Fibroblast of villous mesenchyme (primary cell): ENCODE data around the genes CCDC102A, KATNB1, CFAP20 and PRSS54.

- CAGE, long polyA plus RNA: start-site peak on the minus strand at chr16:57479754-57479776, 152 and 229 reads in 2 replicates
Observed at GRCh38 chr16:57479124-57480069, 6.9 kb downstream of the DOK4 start.

- CAGE, long polyA plus RNA: no peak
Observed at GRCh38 chr16:57514863-57515134, 21.6 kb downstream of the CCDC102A start.

- CAGE, long polyA plus RNA: no peak
Observed at GRCh38 chr16:57536237-57536676, at the start of gene CCDC102A. TSS of gene CCDC102A (minus strand) at chr16:57536571.

GRCh38 chr16:57592412-57593242, 35.8 kb upstream of the ADGRG1 start:
- CAGE, long polyA plus RNA: no peak

DNA sequence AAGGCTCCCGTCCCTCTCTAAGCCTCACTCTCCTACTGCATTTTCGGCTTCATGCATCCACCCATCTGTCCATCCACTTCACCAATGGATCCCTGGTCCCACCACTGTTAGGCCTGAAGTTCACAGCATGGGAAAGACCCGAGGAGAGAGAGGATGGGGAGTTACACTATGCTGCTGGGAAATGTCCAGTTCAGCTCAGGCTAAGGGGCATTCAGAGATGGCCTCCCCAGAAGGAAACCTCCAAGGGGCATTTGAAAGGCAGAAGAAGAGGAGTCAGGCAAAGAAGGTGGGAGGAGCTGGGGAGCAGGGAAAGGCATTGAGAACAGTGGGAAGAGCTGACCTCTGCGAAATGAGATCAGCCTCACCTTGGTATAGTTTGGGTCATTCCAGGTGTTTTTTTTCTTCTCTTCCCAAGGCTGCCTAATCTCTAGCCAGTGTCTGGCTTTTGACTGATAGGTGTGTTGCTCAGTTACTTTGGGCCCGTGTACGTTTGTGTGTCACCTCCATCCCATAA, 11.7 kb upstream of the DRC7 start:
- CAGE, long polyA plus RNA: no peak

DNA sequence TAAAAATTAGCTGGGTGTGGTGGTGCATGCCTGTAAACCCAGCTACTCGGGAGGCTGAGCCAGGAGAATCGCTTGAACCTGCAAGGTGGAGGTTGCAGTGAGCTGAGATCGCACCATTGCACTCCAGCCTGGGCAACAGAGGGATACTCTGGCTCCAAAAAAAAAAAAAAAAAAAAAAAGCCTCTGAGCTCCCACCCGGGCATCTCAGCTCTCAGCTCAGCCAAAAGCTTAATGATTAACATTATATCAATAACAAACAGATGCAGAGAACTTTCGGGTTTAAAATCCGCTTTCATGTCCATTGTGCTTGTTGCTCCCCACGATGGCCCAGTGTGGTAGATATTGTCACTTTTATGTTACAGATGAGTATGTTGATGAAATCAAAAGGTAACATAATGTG, 9.2 kb downstream of the DRC7 start:
- CAGE, long polyA plus RNA: no peak

DNA sequence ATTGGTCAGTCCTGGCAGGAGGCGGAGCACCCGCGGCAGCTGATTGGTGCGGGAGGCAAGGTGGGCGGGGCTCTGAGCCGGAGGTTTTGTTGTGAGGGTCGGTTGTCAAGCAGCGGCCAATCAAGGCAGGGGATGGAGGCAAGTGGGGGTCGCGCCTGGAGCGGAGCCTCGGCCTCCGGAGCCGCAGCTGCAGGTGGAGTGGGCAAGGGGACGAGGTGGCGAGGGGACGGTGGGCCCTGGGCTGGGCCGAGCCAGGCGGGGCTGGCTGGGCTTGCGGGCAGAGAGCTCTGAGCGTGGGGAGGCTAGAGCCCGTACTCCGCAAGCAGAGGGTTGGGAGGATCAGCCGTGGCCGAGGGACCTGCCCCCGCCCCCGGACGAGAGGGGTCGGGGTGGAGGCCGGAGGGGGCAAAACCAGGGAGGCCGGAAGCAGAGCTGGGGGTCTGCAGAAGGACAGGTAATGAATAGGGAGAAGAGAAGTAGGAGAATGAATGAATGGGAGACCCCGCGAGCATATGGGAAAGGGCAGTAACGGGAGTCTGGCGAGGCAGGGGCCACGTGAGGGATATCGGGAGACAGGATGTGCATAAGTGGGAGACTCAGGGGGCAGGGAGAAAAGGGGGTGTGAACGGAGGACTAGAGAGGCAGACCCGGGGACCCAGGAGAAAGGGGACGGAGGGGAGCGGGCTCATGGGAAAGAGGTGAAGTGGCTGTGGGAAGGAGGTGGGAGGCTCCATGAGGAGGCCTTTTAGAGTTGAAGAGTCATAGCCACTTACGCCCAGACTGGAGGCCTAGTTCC, at the start of gene KATNB1:
Gene KATNB1 (plus strand): TSS at position 108 of the 796 bp plus-strand sequence.
- CAGE, long polyA plus RNA: no peak

DNA sequence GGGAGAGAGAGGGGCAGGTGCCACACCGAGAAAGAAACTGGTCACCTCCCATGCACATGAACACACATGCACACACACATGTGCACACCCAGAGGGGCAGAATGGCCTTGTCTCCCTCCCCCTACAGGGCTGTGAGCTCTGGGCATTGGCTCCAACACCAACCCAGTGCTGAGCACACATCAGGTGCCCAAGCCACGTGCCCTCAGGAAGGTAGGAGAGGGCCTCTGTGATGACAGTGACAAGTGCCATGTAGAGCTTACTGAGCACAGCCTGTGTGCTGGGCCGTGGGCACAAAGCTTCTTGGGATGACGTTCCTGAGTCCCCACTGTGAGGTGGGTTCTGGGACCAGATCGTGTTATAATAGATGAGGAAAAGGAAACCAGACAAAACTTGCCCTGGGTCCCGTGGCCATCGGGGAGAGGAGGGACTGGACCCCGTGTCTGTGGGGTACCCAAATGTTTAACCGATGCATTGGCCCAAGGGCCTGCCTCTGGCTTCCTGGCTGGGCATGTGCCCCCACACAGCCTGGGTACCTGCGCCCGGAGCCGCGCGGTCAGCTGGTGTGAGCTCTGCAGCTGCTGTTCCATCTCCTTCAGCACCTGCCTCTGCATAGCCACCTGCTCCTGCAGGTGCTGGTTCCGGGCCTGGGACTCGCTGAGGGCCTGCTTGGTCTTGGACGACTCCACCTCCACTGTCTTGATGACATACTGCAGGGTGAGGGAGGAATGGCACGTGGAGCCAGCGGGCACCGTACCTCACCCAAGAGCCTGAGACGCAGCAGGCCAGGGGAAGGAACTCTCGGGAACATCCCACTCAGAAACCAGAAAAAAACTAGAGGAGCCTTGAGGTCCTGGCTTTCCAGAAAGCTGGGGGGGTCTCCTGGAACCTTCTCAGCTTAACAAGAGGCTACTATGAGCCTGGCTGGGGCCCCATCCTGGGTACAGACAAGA, 32.0 kb downstream of the KIFC3 start:
- CAGE, long polyA plus RNA: no peak

DNA sequence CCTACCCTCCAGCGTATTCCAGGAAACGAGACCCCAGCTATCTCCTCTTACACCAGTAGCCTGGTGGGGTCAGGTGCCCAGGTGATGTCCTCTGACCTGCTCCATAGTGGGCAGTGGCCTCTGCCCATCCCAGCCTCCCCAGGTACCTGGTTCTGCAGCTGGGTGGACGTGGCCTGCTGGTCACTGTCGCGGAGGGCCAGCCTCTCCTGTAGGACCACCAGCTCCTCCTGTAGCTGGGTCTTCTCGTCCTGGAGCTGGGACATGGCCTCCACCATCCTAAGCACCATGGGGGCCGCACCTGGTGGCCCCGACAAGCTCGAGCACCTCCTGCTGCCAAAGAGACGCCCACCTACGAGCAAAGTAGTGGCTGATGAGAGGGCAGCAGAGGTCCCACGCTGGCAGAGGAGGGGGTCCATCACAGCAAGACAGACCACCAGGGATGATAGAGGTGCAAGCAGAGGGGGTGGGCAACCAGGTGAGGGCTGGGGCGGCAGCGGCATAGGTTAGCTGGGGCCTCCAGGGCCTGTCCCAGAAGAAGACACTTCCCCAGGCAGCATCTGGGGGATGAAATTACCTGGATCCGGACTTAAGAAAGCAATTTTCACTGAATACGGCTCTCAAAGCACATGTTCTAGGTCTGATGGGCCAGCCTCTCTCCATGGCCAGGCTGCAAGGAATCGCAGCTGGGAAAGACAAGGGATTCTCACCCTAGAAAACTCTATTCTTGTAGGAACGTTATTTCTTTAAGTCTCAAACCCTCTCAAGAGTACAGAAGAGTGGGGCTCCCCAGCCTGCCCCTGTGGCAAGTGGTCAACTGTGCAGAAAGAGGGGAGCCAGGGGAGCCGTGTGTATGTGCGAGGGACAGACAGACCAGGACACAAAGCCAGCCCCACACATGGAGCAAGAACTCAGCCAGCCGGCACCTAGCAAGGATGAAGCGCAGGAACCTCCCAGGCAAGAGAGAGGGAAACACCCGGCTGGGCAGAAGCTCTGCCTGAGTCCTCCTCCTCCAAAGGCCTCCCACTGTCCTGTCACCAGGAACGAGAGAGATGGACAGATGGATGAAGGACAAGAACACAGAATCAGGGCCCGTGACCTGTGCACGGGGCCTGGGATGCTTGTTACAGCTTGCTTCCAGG, 16.6 kb downstream of the KIFC3 start:
- CAGE, long polyA plus RNA: no peak

DNA sequence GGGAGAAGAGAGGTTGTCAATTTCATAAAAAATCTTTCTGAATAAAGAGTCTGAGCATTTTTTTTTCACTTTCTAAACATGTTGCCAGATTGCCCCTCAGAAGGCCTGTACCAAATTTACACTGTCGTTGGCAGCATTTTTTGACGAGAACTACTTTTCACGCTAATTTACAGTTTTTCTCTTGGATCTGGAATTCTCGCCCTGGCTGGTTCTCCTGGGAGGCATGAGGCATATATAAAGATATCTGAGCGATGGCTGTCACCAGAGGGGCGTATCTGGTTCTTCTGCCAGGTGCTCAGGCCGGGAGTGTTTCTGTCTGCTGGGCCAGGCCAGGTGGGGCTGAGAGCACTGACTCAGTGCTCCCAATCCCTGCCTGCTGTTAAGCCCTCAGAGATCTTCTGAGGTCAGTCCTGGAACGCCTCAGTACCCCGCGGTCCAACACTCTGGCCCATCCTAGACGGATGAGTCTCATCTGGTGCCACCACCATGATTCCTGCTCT, 7.4 kb upstream of the KIFC3 start:
- CAGE, long polyA plus RNA: no peak

- CAGE, long polyA plus RNA: no peak
Observed at GRCh38 chr16:57827094-57827625, 24.9 kb upstream of the KIFC3 start.

GRCh38 chr16:57834884-57835382, 32.6 kb upstream of the KIFC3 start:
- CAGE, long polyA plus RNA: no peak

DNA sequence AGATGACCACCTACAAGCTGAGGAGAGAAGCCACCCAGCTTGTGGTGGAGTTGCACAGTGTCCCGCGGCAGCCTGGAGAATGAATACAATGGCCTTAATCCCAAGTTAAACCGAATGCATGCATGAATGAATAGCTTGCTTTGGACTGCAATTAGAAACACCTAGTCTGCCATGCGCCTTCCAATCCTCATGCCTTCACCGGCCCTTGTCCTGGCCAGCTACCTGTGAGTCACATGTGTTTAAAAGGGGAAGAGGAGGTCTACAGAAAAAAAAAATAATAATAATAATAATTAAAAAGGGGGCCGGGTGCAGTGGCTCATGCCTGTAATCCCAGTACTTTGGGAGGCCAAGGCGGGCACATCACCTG, 71.9 kb downstream of the CNGB1 start:
- CAGE, long polyA plus RNA: no peak

DNA sequence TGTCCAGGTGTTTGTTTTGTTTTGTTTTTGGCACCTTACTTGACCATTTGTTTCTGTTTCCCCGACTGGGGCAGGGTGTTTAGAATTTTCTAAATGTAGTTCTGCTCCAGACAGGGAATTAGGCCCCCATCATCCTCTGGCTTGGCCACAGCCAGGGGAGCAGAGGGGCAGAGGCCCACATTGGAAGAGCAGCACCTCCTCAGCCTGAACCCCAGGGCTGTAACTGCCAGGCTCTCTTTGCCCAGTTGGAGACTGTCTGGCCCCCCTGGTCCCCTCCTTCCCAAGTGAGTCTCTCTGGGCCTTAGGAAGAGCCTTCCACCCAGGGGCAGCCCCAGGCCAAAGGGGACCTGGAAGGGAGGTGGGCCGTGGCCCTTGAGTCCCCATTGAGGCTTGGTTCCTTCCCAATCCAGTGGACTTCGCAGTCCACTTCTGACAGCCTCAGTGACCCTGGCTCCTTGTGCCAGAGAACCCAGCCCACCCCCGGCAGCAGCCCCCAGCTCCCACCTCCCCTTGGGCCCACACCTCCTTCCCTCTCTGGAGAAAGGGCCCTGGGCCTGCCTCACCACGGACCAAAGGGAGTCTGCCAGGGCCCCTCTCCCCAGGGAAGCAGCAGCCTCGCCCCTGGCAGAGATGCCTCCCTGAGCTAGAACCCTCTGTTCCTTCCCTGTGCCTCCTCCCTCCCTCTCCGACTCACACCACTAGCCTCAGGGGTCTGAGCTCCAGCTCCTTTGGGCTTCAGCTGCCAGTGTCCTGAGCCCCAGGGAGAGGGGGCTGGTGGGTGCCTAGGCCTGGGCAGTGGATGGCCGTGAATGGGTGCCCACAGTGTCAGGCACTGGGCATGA, 20.2 kb downstream of the MMP15 start:
- CAGE, long polyA plus RNA: no peak

- CAGE, long polyA plus RNA: start-site peak on the minus strand at chr16:58129317-58129385, 127 and 245 reads in 2 replicates
Observed at GRCh38 chr16:58128960-58130016, at the start of gene CFAP20. TSS of gene CFAP20 (minus strand) at chr16:58129381.

DNA sequence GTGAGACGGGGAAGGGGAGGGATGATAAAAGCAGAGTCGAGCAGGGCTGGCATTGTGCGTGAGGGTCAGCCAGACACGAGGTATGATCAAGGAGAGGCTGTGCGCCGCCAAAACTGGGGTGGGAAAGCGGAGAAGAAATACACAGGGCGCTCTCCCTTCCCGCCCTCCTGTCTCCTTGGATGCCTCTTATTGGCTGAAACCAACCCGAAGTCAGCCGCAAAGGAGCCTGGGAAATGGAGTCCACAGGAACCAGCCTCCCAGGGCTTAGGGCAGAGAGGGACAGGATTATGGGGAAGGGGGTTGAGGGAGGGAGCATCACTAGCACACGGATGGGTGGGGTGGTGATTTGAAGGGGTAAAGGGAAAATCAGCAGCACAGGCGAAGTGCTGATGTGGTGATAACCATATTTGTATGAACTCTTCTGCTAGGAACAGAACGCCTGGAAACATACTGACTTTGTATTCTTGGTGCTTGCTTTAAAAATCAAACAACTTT, 13.3 kb upstream of the CCDC113 start:
- CAGE, long polyA plus RNA: no peak

DNA sequence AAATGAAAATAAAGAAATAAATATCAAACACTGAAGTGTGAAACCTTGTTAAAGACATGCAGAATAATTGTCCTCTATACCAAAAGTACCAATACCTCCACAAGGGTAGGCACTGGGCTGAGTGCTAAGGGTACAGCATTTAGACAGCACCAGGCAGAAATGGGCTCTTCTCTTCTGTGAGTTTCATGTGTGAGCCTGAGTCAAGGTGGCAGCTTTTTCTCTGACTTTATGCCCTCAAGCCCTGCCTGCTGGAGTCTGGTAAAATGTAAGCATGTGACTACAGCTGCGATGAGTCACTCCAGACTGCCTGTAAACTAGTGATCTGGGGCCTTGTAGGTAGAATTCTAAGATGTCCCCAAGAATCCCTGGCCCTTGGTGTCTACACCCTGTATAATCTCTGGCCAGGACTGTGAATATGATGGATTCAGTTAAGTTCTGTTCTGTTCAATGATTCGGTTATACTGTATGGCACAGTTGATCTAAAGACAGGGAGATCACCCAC, 15.1 kb downstream of the CCDC113 start:
- CAGE, long polyA plus RNA: no peak

DNA sequence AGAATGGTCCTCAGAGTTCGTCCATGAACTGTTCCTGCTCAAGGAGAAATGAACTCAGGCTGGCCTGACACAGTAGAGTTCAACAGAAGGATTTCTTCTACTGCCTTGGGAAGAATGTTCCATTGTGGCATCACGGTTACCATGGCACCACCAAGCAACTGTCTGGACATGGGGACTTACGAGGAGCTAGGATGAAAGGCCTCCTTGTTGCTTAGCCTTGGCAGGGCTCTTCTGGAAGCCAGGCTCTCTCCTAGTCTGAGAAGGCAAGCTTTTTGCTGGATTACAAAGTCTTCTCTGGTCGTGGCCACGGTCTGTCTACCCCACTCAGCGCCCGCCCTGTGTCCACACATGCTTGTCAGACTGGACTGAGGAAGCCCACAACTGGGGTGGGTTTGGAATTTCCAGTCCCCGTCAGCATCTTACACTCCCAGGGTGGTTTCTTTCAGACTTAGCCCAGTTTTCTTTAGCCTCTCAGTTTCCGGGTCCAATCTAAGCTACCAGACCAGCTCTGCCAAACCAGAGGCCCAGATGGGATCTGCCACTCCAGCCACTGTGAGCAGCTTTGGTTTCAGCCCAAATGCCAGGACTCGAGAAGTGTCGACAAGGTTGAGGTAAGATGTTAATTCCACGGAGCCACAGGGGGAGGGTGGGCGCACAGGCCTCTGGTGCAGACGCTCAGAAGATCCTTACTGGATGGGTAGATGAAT, at the start of gene PRSS54:
Gene PRSS54 (minus strand): TSS at position 102 of the 707 bp plus-strand sequence.
- CAGE, long polyA plus RNA: no peak

DNA sequence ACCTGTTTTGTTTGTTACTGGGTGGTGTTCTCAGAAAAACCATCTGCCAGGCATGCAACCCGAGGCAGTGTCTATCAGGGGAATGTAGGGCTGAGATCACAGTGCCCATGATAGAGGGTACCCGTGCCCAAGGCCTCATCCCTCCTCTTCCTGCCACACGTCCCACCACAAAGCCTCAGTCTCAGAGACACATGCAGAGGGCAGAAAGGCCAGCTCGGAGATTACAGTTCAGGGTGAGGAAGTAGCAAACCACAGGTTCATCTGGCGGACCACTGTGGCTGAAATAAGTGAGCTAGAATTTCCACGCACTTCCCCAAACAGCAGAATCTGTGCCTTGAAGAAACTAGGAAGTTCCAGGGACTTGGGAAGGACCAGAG, 33.8 kb downstream of the GINS3 start:
- CAGE, long polyA plus RNA: no peak

DNA sequence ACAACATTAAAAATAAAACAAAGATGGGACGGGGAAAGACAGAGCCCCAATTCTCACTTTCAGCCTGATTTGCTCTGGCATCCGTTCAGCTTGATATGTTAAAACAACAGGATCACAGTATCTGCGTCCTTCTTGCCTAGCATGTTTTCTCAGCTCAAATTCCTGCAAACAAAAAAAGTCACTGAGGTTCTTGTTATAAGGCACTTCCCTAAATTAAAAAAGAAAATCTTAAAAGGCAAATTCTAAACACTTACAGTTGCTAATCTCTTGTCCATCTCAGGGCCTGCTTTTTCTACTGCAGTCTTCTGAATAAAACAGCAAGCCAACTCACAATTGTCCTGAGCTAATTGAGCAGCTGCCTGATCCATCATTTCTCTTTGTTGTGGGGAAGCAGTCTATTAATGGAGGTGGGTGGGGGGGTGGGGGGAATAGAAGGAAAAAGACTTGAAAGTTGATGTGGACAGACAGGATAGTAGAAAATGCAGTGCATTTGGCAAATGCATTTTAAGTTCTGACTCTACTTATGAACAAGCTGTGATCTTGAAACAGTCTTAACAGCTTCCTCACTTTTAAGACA, 26.9 kb downstream of the SETD6 start:
- CAGE, long polyA plus RNA: no peak